Colon Carcinoma Metastatic in the Lung (tissue), 2 donors: Measurements from ENCODE around the gene RNF212B.

- PRO-cap, 2 experiments, result no peak in any of the 2 experiments
Observed at GRCh38 chr14:21402667-21403269, 18.9 kb upstream of the SUPT16H start.

DNA sequence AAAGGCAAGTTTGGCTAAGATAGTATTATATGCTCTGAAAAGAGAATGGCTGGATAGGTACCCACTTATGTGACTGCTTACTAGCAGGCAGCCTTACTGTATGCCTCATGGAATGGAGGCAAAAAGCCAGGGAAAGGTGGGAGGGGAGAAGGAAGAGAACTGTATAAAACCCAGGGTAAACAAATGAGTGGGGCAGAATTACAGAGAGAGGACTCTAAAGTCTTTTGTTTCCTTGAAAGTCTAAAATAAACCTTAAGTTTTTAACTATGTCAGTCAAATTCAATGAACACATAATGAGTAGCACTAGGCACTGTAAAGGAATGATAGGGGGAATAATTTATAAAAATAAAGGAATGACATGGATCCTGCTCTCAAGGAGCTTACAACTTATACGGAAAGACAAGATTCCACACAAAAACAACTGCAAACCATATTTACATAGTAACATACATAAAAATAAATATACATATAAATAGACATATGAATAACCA, 3.3 kb upstream of the CHD8 start:
- PRO-cap, 2 experiments, result no peak in any of the 2 experiments

DNA sequence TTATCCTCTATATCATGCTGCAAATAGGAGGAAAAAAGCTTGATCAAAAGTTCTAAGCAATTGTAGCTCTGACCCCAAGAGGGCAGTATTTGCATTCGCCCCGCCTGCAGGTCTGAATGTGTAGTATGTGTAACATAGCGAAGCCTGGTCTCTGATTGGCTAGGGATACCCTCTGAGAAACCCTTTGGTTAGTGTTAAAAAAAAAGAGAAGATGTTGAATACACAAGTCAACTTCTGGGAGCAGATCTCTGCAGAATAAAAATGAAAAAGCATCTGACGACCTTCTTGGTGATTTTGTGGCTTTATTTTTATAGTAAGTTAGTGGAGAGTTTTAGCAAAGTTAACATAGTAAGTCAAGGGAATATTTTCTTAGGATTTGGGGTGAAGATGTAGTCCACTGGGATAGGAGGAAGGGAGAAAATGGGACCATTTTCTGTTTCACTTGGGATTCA, 151.7 kb upstream of the OR4E1 start:
- PRO-cap, 2 experiments, result no peak in any of the 2 experiments

- PRO-cap, 2 experiments, result no peak in any of the 2 experiments
Observed at GRCh38 chr14:21965141-21965550, 291.5 kb upstream of the OR4E1 start.

DNA sequence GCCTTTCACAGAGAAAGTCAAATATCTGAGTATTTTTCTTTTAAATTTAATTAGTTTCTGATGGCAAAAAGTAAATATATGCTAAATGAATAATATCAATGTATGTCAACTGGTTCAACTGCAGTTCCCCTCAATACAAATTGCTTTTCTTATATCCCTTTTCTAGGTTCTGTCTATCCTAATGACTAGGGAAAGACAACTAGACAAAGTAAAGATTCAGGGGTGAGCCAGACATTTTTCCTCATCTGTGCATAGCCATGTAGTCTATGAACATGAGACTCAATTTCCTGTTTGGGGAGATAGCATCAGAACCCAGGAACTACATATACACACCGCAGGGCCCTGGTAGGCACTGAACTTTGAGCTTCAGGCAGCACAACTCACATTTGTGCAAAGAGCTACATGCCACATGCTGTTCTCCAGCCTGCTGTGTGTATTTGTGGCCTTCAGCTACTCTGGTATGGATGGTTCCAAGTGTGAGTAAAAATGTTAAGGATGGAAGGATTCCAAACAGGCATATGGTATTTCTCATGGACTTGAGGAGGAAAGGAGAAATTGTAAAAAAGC, 422.1 kb upstream of the OR4E1 start:
- PRO-cap, 2 experiments, result no peak in any of the 2 experiments

GRCh38 chr14:22265651-22266225, 323.3 kb downstream of the DAD1 start:
- PRO-cap, 2 experiments, result no peak in any of the 2 experiments

DNA sequence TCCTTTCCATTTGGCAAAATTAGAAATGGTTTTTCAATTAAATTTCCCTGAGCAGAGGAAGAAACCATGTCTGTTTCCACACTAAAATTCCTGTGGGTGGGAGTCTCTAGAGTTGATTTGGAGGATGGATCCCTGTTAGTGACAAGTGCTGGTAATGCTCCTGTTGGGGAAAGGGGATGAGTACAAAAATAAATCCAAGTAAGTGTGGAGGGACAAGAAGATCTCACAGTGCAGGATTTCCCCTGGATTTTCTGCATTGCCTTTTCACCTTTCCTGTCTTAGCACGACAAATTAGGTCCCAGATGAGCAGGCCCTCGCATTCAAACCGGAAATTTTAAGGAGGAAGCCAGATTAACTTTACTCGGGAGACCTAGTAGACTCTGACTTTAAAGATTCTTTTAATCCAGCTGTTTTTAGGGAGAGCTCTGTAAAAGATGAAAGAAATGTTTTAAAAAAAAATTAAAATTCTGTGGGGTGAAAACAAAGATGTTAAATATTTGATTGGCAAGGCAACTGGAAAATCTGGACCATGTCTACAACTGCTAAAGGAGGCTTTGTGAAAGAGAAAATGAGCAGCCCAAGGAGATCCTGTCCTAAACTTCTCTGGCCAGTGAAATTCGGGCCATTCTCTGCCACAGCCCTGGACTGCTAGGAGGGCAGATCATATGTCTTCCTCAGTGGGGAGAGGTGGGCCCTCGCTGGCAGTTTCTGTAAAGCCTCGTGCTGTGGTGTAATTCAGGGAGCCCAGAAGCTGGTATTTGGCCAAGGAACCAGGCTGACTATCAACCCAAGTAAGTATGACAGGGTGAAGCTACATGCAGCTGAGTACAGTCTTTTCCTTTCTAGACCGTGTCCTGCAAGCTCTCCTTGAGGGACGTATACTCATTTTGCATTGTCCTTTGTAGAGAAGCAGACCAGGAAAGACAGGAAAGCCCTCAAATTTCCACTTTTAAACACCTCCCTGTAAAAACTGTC, 107.2 kb downstream of the DAD1 start:
- PRO-cap, 2 experiments, result no peak in any of the 2 experiments

DNA sequence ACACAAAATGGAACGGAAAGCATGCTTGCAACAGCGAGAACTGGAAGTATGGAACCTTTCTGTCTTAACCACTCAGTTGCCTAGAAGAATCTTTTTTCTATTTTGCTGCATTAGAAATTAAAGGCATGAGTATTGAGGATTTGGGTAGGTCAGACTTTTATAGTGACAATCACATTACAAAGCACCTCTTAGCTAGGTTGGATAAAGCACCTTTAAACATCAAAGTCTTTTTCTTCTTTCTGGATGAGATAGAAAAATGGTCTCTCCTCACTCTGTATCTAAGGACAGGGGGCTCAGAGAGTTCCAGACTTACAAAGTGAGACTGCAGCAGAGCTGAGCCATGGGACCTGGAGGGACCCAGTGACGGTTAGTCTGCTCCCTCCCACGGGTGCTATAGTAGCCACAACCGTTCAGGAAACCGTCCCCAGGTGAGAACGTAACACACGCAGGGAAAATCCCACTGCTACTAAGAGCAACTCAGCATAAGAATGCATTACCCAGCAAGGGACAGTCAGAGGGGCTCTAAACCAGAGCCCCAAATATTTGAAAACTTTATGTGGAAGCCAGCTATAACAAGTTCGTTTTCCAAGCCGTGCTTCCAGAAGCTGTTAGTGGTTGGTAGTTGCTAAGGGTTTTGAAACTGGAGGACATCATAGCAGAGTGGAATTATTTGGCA, 97.1 kb downstream of the DAD1 start:
- PRO-cap, 2 experiments, result no peak in any of the 2 experiments

DNA sequence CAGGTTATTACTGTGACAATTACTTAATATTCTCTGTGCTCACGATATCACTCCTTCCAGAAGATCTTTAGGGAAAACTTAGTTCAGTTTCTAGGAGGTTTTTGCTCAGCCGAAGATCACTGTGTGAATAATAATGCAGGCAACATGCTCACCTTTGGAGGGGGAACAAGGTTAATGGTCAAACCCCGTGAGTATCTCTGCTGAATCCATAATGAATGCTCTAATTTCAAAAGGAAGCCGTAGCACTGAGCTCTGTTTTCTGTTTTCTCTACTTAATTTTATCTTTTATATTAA, 87.6 kb downstream of the DAD1 start:
- PRO-cap, 2 experiments, result no peak in any of the 2 experiments

- PRO-cap, 2 experiments, result no peak in any of the 2 experiments
Observed at GRCh38 chr14:22510412-22510761, 78.6 kb downstream of the DAD1 start.

GRCh38 chr14:22515221-22515977, 73.6 kb downstream of the DAD1 start:
- PRO-cap, 2 experiments, result no peak in any of the 2 experiments

- PRO-cap, 2 experiments, result no peak in any of the 2 experiments
Observed at GRCh38 chr14:22779921-22780750, 13.6 kb downstream of the OXA1L start.

GRCh38 chr14:22844252-22844551, 7.8 kb downstream of the MMP14 start:
- PRO-cap, 2 experiments, result no peak in any of the 2 experiments

DNA sequence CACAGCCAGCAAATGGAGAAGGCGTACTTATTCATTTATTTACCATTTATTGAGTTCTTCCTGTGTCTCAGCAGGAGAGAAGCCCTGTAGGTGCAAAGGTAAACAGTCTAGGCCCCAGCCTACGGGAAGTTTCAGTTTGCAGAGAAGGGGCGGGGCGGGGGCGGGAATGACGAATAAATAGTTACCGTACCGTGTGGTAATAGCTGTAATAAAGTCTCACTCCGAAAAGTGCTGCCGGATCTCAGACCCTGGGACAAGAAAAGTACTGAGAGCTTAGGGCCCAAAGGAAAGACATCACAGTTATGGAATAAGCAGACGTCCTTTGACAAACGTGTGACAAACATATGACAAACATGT, 355 bp upstream of the LRP10 start:
- PRO-cap, 2 experiments, result peak in 1 of 2 experiments; most common plus-strand start position 225 of the sequence (in 1)

- PRO-cap, 2 experiments, result no peak in any of the 2 experiments
Observed at GRCh38 chr14:23055979-23056446, 1.3 kb downstream of the CDH24 start.

GRCh38 chr14:23090386-23090825, 4.5 kb downstream of the ACIN1 start:
- PRO-cap, 2 experiments, result no peak in any of the 2 experiments

- PRO-cap, 2 experiments, result no peak in any of the 2 experiments
Observed at GRCh38 chr14:23114949-23115938, 3.8 kb downstream of the CEBPE start.

- PRO-cap, 2 experiments, result no peak in any of the 2 experiments
Observed at GRCh38 chr14:23237546-23238273, at the start of gene RNF212B. RNF212B (plus strand) TSS chr14:23237936.

DNA sequence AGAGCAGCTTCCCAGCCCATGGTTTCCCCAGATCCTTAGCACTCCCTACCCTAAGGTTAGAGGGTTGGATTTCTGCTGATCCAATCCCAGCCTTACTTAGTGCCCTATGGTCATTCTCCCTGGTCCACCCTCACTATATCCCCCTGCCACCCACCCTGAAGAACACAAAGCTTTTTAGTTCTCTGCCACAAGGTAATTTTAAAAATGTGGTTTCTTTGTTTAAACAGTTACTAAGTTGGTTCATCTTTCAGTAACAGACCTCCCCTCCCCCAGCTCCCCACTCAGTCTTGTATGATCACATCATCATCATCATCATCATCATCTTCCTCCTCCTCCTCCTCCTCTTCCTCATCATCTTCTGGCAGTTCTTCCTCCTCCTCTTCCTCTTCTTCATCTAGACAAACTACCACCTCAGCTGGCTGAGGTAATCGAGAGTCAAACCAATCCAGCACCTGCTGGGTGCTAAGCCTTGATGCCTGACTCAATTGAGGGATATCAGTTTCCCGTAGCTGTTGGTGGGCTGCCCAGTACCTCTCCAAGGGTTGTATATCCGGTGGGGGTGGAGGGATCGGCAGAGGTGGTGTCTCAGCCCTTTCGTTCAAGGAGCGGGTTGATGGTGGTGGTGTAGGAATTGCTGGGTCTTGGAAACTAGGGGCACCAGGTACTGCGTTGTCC, 10.5 kb downstream of the HOMEZ start:
- PRO-cap, 2 experiments, result no peak in any of the 2 experiments

DNA sequence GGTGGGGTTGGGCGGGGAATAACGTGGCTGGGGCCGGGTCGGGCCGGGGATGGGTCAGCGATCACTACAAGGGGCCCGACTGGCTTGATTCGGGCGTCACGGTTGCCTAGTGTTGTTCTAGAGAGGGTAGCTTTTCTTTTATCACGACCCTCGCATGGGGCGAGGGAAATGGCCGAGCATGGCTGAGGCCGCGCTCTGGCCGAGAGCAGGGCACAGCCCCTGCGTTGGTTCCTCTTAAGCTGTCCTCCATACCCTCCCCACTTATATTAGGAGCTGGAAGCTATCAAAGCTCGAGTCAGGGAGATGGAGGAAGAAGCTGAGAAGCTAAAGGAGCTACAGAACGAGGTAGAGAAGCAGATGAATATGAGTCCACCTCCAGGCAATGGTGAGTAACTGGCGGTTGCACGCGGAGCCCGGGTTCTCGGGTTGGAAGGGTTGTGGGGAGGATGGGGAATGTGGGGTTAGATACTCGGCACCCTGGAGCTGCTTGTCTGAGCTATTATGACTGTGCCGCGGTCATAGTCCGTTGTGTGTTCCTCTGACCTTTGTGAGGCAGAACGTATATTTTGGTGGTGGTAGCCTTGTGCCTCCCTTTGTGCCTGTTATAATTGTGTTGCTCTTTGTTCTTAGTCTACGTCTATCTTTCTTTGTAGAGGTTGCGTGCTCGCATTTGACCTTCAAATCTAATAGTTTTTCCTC, 803 bp downstream of the PABPN1 start:
- PRO-cap, 2 experiments, result peak in 2 of 2 experiments; most common plus-strand start position 57 of the sequence (in 2); most common minus-strand start position 493 of the sequence (in 2)